ENCODE data around the gene BTNL3.

GRCh38 chr5:180785486-180785826, 17.1 kb downstream of the MGAT1 start:
- PRO-cap: no peak

DNA sequence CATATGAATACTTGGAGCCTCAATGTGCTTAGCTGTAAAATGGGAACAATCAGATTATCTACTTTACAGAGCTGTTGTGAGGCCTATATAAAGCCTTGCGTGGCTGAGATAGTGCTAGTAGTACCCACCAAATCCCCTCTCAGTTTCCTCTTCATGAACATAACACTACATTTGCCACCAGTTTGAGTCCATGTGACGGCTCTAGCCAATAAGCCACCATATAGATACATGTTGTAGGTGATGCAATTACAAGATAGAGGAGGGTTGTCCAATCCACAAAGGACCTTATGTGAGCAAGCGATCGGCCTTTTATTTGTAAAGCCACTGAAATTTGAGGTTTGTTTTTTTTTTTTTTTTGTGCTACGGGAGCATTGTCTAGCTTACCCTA, 19.1 kb upstream of the MGAT1 start:
- PRO-cap: no peak

DNA sequence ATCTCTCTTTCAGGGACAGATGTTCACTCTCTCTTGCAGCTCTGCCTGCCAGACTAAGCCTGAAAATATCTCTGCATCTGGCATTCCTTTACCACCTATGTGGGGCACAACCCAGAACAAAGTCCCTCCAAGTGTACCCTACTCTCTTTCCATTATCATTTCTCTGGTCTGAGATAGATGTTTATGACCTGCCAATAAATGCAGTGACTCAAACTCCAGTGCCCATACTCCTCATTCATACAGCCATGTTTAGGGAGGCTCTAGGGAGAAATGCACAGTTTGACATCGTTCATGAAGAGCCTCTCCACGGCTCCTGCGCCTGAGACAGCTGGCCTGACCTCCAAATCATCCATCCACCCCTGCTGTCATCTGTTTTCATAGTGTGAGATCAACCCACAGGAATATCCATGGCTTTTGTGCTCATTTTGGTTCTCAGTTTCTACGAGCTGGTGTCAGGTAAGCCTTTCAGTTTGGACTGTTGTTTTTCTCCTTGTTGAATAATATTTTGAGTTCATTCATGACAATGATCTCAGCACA, at the start of gene BTNL3:
BTNL3 (plus strand) TSS at position 225 of the 537 bp plus-strand sequence.
- PRO-cap: no peak

- PRO-cap: no peak
Observed at GRCh38 chr5:181174014-181174419, 26.6 kb downstream of the OR2V2 start.

GRCh38 chr5:181191684-181192287, 13.2 kb downstream of the TRIM7 start:
- PRO-cap: bidirectional peak, plus-strand start at chr5:181191921, minus-strand start at chr5:181191773

DNA sequence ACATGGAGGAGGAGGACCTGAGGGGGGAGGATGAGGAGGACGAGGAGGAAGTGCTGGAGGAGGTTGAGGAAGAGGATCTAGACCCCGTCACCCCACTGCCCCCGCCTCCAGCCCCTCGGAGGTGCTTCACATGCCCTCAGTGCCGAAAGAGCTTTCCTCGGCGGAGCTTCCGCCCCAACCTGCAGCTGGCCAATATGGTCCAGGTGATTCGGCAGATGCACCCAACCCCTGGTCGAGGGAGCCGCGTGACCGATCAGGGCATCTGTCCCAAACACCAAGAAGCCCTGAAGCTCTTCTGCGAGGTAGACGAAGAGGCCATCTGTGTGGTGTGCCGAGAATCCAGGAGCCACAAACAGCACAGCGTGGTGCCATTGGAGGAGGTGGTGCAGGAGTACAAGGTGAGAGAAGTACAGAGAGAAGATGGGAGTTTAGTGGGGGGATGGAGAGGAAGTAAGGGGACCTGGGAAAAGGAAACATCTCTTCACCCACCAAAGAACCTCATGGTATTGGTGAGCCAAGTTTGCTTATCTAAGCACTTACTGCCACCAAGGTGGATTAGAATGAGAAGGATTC, 1.4 kb downstream of the TRIM41 start:
- PRO-cap: no peak

DNA sequence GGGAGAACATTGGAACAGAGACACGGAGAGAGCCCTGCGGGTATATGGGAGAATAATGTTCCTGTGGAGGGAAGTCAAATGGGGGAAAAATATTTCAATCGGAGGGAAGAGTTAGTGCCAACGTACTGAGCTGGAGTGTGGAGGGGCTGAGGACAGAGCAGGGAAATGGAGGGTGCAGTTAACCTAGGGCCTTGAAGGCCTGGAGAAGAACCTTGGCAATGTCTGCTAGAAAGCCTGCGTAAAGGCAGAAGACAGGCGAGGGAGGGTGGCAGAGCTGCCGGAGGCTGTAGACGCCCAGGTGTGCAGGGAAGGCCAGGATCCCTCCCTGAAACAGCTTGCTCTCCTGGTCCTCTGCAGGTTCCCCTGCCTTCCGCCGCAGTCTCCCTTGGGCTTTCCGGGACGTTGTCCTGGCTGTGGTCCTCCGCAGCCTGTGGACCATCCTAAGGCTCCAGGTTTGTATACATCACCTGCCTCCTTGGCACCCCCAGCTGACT, 1.9 kb upstream of the RACK1 start:
- PRO-cap: no peak